SK-N-DZ (cell line): ENCODE measurements around the genes UST, SUMO4, ZC3H12D and ULBP1.

GRCh38 chr6:147676639-147677337 lies 168.3 kb downstream of the SAMD5 start:
RAMPAGE:
- cytosol, long total RNA, result no peak
- nucleus, long total RNA, result no peak

DNA sequence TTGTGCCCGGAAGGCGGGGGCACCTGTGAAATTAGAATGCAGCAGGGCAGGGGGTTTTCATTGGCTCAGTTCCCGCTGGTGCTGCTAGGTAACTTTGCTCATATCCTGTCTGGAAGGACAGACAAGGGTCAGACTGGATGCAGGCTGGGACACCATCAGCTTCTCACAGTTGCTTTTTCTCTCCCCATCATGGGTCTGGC lies 195.9 kb upstream of the SASH1 start:
RAMPAGE:
- cytosol, long total RNA, result no peak
- nucleus, long total RNA, result no peak

RAMPAGE:
- cytosol, long total RNA, result no peak
- nucleus, long total RNA, result no peak
Observed at GRCh38 chr6:148441095-148441931, 98.7 kb downstream of the SASH1 start.

GRCh38 chr6:148518320-148519061 lies 175.9 kb downstream of the SASH1 start:
RAMPAGE:
- cytosol, long total RNA, result no peak
- nucleus, long total RNA, result no peak

DNA sequence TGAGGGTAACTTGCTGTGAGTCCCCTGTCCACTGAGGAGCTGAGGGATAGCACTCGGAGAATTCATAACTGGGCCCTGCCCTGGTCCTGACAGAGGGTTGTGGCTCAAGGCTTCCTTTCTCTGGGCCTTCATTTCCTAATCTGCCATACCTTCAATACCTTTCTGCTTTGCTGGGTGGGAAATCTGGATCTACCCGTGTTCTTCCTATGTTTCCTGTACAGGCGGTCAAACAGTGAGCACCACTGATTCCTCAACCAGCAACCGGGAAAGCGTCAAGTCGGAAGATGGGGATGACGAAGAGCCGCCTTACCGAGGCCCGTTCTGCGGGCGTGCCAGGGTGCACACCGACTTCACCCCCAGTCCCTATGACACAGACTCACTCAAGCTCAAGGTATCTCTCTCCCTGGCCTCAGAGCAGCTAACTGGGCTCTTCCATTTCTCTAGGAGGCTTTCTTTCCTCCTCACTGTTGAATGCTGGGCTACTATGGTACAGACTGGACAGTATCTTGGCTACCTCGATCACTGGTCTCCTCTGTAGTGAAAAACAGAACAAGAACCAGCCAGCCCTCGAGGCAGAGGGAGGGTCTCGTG lies 190.0 kb downstream of the SASH1 start:
RAMPAGE:
- cytosol, long total RNA, result no peak
- nucleus, long total RNA, result no peak

DNA sequence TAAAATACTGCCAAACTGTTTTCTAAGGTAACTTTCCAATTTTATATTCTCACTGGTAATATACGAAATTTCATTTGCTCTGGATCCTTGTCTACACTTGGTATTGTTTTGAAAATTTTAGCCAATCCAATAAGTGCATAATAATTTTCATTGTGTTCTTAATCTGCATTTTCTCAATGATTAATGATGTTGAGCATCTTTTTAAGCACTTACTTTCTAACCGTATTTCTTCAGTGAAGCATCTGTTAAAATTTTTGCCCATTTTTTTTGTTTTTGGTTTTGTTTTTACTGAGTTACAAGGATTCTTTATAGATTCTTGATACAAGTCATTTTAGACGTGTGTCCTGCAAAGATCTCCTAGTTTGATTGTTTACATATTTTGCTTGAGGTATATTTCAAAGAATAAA lies 142.8 kb upstream of the UST start:
RAMPAGE:
- cytosol, long total RNA, result no peak
- nucleus, long total RNA, result no peak

DNA sequence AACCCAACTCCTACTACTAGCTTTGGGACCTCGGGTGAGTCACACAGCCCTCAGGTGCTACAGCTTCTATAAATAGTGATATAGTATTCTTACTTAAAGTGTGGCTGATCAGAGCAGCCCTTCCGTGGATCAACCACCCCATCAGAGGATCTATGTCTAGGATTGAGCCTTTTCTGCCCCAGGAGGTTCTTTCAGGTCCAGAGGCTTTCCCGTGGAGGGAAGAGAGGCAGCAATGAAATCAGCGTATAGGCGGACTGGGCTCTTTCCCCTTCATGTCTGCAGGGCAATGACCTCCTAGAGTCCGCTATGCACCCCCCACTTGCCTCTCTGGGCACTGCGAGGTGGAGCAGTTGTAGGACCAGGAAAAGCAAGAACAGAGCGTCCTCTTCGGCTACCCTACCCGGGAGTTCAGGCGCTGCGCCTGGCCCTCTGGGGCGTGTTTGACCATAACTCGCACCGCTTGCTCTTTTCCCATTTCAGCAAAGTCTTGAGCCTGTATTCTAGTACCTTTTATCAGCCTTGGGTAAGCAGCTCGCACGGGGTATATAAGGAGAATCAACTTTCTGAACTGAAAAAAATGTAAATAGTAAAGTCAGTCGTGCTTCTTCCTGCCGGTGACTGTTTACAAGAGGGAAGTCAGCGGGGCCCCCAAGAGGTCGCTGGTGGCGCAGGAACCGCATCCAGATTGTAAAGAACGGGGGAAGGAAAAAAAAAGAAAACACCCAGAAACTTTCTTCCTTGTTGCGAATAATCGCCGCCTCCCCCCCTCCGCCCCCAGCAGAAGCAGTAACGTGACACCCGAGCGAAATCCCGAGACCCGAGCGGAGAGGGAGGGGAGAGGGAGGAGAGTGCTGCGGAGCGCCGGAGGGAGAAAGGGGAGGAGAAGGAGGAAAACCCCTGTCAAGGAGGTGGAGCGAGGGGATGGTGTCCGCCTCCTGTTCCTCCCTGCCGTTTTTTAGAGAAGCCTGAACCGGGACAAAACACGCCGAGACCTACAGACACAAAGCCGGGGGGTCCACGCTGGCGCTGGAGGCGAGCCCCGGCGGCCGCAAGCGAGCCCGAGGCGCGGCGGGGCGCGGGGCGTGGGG lies at the start of gene UST:
Gene UST (plus strand): TSS at position 958 of the 1,088 bp plus-strand sequence.
RAMPAGE:
- cytosol, long total RNA, result no peak
- nucleus, long total RNA, result no peak

DNA sequence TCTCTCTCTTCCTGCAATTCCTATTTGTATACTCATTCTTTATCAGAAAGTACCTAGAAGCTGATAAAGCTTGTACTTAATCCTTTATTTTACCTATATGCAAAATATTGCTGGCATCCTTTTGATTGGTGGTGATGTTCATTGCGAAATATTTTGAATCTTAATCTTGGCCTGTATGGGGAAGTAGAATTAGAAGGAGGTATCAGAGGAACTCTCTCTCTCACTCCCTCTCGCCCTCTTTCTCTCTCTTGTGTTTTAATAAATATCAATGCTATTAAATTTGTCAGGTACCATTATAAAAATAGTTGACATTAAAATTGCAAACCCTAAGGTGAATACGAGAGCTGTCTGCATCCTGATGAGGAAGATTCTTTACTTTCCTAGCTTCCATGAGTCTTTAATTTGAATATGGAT lies 52.9 kb downstream of the UST start:
RAMPAGE:
- cytosol, long total RNA, result no peak
- nucleus, long total RNA, result no peak

GRCh38 chr6:148854841-148855303 lies 108.0 kb downstream of the UST start:
RAMPAGE:
- cytosol, long total RNA, result no peak
- nucleus, long total RNA, result no peak

DNA sequence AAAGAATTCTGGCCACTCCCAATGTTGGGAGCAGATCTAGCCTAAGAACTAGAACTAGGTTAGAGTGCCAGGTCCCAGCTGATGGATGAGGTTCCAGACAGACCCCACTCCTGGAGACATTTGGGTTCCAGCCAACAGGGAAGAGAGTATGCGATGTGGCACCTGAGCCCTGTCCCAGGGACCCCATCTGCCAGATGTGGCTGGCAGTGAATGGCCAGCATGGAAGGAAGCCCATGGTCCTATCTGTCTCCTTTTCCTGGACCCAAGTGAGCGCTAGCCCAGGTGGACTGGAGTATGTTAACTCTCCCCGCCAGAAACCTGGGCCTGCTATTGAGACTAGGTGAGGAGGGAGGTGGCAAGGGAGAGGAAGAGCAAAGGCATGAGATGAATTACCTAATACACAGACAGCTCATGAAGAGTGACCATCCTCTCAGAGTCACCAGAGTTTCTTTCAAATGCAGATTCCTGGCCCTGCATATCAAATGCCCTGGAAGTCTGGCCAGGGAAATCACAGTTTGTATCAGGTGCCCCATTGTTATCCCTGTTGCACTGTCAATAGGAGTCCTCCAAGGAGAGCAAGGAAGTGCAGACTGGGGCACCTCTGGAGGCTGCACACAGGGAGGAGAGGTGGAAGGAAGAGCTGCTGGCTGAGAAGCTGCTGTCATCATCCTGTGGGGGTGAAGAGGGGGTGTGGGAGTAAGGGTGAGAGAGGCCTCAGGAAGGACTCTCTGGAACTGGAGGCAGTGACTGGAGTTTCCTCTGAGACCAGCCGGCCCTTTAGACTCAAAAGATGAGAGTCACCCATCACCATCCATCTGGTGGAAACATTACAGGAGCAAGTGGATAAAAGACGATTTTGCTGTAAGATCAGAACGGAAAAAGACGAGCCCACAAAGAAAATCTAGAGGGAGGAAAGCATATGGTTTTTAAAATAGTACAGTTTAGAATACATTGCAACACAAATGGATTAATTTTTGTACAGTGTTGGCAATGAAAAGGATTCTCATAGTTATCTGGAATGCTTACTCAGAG lies 267.8 kb downstream of the UST start:
RAMPAGE:
- cytosol, long total RNA, result no peak
- nucleus, long total RNA, result no peak

GRCh38 chr6:149148166-149148807 lies 169.2 kb upstream of the TAB2 start:
RAMPAGE:
- cytosol, long total RNA, result no peak
- nucleus, long total RNA, result no peak

DNA sequence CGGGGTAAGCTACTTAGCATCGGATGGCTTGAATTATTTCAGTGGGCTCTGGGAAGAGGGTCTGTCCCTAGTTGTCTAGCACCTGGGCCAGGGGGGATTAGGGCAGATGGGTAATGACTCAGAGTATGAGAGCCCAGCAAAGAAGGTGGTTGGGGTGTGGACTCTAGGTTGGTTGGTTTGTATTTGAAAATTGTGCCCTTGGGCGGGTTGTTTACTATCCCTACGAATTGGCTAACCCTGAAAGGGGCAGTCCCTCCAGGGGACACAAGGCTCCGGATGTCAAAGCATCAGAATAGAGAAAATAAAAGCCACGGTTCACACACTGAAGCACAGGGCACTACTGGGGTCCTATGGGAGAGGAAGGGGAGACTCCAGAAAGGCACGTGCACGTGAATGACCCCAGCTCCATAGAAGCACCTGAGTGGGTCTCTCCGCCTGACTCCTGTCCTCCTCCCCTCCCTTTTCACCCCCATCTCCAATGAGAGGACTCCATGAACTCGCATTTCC lies 148.4 kb upstream of the TAB2 start:
RAMPAGE:
- cytosol, long total RNA, result no peak
- nucleus, long total RNA, result no peak

DNA sequence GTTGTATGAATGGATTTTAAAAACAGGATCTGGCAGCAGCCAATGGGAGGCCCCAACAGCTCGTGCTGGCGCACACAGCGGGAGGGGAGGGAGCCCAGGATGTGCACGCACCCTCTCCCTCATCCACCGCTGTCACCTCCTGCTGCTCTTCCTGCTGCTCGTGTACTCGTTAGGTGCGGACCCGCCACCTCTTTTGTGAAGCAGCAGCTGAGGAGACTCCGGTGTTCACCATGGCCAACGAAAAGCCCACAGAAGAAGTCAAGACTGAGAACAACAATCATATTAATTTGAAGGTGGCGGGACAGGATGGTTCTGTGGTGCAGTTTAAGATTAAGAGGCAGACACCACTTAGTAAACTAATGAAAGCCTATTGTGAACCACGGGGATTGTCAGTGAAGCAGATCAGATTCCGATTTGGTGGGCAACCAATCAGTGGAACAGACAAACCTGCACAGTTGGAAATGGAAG lies at the start of gene SUMO4:
Gene SUMO4 (plus strand): TSS at position 101 of the 468 bp plus-strand sequence.
RAMPAGE:
- cytosol, long total RNA, result no peak
- nucleus, long total RNA, result no peak

RAMPAGE:
- cytosol, long total RNA, result no peak
- nucleus, long total RNA, result no peak
Observed at GRCh38 chr6:149451328-149451896, 33.4 kb downstream of the ZC3H12D start.

GRCh38 chr6:149484340-149485335 lies at the start of gene ZC3H12D:
Gene ZC3H12D, minus strand, starts transcription at chr6:149485014.
RAMPAGE:
- cytosol, long total RNA, result no peak
- nucleus, long total RNA, result no peak

GRCh38 chr6:149565368-149565938 lies 722 bp upstream of the GINM1 start:
RAMPAGE:
- cytosol, long total RNA, result no peak
- nucleus, long total RNA, result no peak

GRCh38 chr6:149855469-149856126 lies 8.6 kb downstream of the LRP11 start:
RAMPAGE:
- cytosol, long total RNA, result no peak
- nucleus, long total RNA, result no peak

DNA sequence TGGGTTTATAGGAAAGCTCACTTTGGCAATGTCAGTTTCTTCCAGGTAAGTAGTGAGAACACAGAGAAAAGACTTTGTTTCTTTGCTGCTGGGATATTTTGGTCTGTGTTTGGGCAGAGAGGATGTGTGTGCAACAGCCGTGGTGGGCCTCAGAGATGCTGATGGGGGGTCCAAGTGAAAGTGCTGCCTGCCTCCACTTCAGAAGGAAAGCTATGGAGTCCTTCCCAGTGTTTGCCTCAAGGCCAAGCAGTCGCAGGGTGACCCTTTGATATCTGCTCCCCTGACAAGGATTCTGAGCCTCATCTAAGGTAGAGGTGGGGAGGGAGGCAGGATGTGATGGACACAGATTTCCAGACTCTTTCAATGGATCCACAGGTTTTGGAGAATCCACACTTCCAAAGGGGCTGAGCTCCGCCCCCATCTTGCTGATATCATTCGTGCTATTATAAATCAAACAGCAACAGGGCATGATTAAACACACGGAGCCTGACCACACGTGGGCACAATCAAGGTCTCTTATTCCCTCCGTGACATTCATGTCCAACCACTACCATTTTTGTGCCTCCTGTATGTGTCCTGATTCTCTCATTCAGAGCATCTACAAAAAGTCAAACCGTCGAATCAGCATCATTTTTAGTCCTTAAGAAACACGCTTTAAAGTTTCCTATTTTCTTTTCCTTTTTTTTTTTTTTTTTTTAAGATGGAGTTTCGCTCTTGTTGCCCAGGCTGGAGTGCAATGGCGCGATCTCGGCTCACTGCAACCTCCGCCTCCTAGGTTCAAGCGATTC lies 2.1 kb downstream of the LRP11 start:
RAMPAGE:
- cytosol, long total RNA, result no peak
- nucleus, long total RNA, result no peak

GRCh38 chr6:149895163-149895633 lies 2.7 kb downstream of the RAET1E start:
RAMPAGE:
- cytosol, long total RNA, result no peak
- nucleus, long total RNA, result no peak

DNA sequence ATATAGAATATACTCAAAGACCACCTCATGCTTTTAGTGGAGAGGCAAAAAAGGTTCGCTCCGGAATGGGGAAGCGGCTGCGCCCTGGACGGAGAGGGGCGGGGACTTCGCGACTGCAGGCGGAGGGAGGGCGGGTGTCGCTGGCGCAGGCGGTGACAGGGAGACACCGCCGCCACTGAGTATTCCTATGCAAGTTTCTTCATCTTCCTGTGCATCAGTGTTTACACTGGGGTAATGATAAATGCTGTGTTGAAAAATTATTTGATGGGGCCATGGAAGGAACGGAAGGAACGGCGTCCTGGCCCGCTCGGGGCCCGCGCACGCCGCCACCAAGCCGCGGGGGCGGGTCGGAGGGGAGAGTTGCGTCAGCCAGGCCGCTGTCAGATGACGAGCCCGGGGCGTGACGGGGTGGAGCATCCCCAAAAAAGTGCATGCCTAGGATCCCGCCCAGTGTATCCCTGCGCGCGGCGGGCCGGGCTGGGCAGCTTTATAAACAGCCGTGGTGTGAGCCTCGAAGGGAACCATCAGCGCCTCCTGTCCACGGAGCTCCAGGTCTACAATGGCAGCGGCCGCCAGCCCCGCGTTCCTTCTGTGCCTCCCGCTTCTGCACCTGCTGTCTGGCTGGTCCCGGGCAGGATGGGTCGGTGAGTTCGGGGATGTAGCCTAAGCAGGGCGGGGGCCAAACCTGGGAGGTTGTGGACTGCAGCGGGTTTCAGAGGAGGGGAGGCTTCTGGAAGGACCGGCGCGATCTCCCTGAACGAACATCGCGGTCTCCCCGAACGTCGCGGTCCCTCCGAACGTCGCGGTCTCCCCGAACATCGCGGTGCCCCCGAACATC lies at the start of gene ULBP1:
Gene ULBP1 (plus strand): TSS at position 453 of the 838 bp plus-strand sequence.
RAMPAGE:
- cytosol, long total RNA, result no peak
- nucleus, long total RNA, result no peak